T-cell (primary cell): ENCODE measurements around a stretch of chr7.

DNA sequence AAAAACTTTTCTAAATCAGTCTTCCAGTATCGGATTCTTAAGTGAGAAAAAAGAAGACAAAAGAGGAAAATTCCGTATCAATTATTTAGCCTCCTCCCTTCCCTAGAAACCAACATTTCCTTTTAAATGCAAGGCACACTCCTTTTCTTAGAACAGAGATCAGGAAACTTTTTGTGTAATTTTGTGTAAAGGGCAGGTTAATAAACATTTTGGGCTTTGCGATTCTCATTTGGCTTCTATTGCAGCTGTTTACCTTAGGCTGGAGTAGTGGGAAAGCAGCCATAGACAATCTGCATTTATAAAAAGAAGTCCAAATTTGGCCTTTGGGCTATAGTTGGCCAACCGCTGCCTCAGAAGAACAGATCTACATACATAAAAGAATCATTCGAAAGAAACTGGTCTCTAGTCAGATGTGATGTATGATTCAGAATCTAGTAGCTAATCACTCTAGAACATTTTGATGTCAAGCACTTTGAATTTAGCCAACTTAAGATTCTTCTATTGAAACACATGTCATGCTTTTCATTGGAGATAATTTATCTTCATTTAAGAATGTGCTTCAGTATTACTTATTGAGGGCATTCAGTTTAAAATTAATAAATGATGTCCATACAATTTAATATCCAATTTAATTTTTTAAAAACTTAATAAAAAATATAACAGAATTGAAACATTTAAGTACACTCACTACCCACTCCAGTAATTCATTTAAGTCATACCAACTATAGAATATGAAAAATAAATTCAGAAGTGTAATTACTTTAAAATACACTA is 35.2 kb downstream of the NAMPT start:
- PRO-cap, 7 experiments: no peak in any of the 7 experiments

DNA sequence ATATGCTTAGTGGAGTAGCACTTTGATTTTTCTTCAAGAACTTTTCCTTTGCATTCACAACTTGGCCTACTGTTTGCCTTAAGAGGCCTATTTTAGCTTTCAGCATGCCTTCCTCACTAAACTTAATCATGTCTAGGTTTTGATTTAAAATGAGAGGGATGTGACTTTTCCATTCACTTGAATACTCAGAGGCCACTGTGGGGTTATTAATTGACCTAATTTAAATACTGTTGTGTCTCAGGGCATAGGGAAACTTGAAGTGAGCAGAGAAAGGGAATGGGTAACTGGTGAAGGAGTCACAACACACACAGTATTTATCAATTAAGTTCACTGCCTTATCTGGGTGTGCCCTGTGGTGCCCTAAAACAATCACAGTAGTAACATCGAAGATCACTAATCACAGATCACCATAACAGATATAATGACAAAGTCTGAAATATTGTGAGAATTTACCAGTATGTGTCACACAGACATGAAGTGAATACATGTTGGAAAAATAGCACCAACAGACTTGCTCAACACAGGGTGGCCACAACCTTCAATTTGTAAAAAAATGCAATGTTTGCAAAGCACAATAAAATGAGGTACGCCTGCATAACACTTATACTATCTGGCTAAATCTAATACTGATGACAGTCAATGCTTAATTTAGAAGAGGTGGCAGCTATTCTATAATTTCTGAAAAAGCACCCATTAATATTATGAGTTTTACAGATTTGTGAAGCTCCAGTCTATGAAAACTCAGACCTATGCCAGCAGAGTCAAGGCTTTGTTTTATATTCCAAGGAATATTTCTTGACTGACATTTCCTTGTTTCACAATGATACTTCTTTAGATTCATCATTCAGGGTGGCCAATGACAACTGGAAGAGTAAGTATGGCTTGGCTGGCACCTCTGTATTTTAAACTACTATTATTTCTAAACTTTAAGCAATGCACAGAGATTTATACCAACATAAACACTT is 24.0 kb downstream of the NAMPT start:
- PRO-cap, 7 experiments: peak in 1 of 7 experiments; most common minus-strand start position 901 of the sequence (in 1)

DNA sequence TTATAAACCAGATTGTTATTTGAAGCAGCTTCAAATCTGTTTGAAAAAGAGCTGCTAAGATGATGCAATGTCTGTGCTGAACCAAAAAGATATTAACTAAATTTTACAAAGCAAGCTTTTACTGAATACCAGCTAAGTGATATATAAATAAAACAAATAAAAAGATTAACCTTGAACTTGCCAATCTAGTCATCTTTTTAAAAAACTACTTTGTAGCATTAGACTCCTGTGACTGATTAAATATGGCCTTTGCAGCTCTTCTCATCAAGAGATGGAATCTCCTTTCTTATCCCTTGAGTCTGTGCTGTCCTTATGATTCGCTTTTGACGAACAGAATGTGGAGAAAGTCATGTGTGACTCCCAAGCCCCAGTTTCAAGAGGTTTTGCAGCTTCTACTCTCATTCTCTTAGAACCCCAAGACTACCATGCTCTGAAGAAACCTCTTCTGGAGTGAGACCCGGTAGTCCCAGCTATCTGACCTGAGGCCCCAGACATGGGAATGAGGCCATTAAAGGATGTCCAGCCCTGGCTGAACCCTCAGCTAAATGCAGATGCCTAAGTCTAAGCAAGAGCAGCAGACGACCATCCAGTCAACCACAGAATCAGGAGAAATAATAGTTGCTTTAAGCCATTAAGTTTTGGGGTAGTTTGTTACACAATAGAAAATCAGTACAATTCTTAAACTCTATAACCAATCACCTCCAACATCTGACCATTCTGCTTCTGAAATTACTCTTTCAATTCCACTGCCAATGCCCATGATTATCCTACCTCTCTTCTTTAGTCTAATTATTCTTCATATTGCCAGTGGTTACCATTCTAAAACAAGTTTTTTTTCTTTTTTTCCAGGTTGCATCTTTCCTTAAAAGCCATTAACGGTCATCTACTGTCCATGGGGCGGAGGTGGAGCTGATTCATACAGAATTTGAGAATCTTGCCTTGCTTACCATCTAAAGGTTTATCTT is 14.2 kb downstream of the NAMPT start:
- PRO-cap, 7 experiments: no peak in any of the 7 experiments

- PRO-cap, 7 experiments: no peak in any of the 7 experiments
These were observed 8.3 kb downstream of the NAMPT start for GRCh38 chr7:106276386-106276923.

DNA sequence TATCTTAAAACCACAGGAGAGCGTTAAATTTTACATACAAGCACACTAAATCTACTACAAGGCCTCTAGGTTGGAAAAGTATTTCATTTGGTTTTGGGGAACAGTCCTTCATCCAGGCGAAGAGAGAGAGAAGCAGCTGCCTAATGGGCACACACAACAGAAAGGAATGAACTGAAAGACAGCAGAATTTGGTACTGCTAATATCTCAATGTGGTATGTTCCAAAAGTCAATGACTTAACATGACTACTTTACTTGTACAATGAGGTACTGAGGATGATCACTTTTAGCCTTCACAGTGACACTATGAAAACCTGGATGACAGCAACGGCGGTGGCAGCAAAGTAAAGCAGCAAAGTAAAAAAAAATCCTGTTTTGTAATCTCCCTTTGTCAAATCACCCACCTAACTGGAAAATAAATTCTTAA is 7.4 kb downstream of the NAMPT start:
- PRO-cap, 7 experiments: no peak in any of the 7 experiments

GRCh38 chr7:106347327-106347978 is 62.7 kb upstream of the NAMPT start:
- PRO-cap, 7 experiments: no peak in any of the 7 experiments

GRCh38 chr7:106371698-106372118 is 86.9 kb upstream of the NAMPT start:
- PRO-cap, 7 experiments: no peak in any of the 7 experiments

- PRO-cap, 7 experiments: no peak in any of the 7 experiments
These were observed 164.2 kb upstream of the NAMPT start for GRCh38 chr7:106448764-106449686.

GRCh38 chr7:106568551-106569414 is 92.2 kb downstream of the CCDC71L start:
- PRO-cap, 7 experiments: no peak in any of the 7 experiments

DNA sequence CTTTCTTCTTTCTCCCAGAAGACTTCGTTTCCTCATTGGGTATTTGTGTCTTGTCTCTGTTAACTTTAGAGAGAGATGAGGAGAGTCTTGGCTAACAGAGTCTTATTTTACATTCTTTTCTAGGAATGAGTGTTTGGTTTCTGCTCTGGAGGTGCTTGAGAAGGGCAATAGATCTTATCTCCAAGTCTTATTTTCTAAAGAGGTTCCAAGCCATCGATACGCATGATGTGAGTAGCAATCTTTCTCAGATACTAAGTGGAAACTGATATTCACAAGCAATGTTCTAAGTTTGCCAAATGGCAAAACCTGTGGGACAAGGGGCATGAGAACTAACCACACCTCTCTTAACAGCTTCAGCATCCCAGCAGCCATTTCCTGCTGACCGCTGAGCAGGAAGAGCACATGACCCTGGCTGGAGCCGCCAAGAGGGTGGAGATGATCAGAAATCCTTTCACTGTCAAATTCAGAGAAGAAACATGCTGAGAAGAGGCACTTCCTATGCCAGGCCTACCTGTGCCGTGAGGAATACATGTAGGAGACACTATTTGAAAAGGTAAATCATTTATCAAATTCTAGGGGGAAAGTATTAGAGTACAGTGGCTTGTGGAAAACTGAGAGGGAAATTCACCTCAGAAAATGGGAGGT is 35.2 kb downstream of the CCDC71L start:
- PRO-cap, 7 experiments: no peak in any of the 7 experiments

- PRO-cap, 7 experiments: peak in 6 of 7 experiments; most common plus-strand start chr7:106660296 (in 4); most common minus-strand start chr7:106660104 (in 2)
These were observed 1.1 kb downstream of the CCDC71L start for GRCh38 chr7:106659551-106660546.

DNA sequence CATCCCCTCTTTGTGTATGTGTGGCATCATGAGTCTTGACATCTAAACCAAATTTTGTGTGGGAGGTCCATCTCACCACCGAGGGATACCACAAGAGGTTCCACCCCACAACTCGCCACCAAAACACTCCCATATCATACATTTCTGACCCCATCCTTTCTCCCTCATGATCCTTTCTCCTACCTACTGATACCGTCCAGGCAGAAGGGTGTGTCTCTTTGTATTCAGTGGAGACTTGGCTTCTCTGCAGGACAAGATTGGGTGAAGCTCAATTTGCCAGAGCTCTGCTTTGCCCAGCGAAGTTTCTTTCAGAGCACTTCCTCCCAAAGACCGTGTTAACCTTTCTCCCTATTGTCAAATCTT is 71.2 kb upstream of the CCDC71L start:
- PRO-cap, 7 experiments: no peak in any of the 7 experiments

DNA sequence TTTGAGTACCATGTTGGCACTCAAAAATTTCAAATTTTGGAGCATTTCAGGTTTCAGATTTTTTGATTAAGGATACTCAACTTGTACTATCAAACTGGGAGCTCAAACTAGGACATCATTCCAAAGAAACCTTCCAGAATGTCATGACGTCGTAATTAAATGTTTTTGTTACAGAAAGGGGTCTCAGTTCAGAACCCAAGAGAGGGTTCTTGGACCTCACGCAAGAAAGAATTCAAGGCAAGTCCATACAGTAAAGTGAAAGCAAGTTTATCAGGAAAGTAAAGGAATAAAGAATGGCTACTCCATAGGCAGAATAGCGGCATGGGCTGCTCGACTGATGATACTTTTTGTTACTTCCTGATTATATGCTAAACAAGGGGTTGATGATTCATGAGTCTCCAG is 90.6 kb upstream of the PIK3CG start:
- PRO-cap, 7 experiments: no peak in any of the 7 experiments

DNA sequence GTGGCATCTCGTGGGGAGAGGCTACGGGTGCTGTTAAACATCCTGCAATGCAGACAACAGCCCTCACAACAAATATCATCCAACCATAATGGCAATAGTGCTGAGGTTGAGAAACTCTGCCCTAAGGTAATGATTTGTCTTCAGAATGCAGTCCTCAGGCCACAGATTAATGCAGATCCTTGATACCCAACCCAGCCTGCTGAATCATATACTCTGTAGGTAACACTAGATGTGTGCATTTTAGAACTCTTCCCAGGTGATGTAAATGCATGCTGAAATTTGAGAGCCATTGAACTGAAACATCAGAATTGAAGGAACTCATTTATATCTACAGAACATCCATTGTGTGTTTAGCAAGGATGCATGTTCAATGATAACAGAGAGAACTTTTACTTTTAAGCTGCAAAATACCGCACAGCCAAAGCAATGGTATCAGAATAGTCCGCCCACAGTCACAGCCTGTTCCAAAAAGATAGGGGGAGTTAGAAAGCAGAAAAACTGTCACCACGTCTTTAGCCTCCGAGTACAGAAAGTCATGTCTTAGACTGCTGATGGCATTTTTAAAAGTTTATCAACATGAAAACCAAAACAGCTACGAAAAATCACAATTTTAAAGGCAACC is 66.1 kb upstream of the PRKAR2B start:
- PRO-cap, 7 experiments: no peak in any of the 7 experiments

GRCh38 chr7:107045909-107046558 is 1.5 kb downstream of the PRKAR2B start:
- PRO-cap, 7 experiments: no peak in any of the 7 experiments

DNA sequence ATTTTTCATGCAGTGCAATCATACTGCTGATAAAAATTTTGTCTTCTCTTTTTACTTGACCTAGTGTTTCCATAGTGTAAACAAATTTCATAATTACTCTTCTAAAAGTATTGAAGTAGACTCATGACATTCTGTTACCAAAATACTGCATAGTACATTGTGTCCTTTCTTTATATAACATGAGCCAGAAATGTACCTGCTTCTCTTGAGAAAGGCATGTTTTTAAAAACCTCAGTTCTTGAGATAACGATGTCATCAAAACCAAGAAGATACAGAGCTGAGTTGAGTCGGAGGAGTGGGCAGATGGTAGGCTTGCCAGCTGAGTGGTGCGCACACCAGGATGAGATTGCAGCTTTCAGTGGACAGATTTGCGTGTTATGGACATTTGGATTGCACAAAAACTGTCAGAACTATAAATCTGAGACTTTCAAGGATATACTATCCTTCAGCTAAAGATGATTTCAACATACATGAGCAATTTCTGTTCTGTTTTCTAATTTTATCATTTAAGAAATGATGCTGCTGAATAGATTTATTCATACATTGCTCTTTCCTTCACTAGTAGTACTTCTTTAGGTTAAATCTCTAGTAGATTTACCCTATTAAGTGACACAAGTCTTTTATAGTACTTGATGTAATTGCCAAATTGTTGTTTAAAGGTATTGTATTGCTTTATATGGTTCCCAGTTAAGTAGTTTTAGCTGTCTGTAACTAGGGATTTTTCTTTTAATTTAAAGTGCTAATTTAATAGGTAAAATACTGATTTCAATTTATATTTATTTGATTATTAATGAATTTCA is 25.0 kb downstream of the PRKAR2B start:
- PRO-cap, 7 experiments: no peak in any of the 7 experiments

DNA sequence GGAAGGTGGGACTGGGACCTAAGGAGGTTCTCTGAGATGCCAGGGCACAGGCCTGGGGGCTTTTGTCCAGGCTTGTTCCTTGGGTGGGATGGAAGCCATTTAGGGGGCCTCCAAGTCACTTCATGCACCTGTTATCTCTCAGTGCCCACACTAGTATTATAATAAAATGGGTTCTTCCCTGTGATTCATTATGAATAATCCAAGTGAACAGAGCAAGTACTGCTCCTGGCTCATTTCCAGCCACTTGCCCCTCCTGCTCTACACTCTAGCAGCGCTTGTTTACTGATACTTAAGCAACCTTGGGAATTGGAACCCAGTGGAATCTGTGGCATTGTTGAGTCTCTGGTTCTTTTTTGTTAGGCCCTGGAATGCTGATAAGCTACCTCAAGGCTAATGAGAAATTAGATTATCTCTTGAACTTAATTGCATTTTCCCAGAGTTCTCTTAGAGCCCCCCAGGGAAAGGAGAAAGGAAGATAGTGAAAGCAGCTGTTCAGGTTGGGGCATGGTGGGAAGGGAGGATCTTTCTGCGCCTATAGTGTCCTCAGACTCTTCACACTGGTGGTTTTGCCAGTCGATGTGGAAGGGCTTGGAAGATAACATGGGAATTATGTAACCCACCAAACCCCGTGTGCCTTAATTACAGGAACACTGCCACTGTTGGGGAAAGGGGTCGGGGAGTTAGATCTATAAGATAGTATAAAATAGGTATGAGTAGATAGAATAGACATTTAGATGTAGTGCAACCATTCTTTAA is 34.1 kb downstream of the PRKAR2B start:
- PRO-cap, 7 experiments: no peak in any of the 7 experiments

DNA sequence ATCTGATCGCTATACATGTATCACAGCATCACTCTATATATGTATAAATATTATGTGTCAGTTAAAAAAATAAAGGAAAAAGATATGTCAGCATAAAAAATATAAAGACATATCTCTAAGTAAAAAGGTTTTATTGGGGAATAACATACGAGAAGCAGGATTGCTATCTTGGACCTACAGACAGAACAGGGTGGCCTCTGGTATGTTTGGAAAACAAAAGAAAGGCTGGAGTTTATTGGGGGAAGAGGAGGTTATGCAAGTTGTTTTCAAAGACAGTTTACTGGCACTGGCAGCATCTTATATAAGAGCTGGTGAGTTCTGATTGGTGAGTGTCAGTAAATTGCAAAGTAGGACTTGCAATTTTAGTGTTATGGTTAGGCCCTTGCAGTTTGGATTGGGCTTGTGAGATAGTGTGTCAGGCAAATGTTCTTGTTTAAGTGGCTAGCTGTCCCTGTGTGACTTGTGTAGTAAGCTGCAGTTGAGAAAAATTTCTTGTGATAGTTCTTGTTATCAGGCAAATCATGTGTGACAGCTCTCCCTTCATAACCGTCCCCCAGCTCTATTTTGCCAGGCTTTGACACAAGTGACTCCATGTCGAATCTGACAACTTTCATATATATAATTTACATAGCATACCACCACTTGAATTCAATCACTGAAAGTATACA is 118.2 kb downstream of the HBP1 start:
- PRO-cap, 7 experiments: no peak in any of the 7 experiments

DNA sequence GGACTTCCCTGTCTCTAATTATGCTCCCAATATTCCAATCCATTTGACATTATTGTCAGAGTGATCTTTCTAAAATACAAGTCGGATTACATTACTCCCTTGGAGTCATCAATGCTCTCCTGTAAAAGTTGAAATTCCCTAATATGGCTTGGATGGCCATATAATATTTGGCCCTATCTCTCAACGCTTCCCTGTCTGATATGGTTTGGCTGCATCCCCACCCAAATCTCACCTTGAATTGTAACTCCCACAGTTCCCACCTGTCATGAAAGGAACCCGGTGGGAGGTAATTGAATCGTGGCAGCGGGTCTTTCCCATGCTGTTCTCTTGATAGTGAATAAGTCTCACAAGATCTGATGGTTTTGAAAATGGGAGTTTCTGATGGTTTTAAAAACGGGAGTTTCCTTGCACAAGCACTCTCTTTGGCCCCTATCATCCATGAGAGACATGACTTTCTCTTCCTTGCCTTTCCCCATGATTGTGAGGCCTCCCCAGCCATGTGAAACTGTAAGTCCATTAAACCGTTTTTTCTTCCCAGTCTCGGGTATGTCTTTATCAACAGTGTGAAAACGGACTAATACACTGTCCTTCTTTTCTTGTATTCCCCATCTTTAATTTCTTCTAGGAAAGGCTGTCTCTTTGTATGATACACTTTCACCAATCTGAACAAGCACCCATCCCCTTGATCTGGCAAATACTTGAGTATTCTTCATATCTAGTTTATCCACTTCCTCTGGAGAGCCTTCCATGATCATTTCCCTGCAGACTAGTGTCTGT is 17.5 kb upstream of the GPR22 start:
- PRO-cap, 7 experiments: no peak in any of the 7 experiments

GRCh38 chr7:107492485-107493011 is 22.7 kb downstream of the GPR22 start:
- PRO-cap, 7 experiments: no peak in any of the 7 experiments